Endothelial cell of umbilical vein (primary cell): ENCODE data around the genes GPR34, DIPK2B and CHST7.

DNA sequence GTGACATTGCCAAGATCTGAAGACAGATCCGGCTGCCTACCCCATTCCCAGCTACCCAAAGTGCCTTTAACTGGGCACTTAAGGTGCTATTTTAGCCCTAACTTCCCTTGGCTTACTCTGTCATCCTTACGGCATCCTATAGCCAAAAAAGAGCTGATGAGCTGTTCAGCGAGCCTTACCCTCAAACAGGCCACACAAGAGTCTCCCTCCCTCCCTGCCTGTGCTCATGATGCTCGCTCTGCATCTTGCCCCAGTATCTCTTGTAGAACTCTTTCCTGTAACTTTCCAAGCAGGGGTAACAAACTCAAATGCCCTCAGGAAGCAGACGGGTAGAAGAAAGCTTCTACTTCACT is 896 bp downstream of the CXorf38 start:
- PRO-cap, result no peak
CAGE:
- cytosol, long polyA minus RNA, result no peak
- cytosol, long polyA plus RNA, result no peak
- long polyA plus RNA, result no peak
- nucleus, long polyA minus RNA, result no peak
- nucleus, long polyA plus RNA, result no peak

- PRO-cap, result unidirectional peak, minus-strand start at chrX:40736433
CAGE:
- cytosol, long polyA minus RNA, result no peak
- cytosol, long polyA plus RNA, result no peak
- long polyA plus RNA, result no peak
- nucleus, long polyA minus RNA, result no peak
- nucleus, long polyA plus RNA, result no peak
Observed at GRCh38 chrX:40736342-40736738, 998 bp upstream of the MED14 start.

GRCh38 chrX:41095281-41096076 is 10.2 kb downstream of the USP9X start:
- PRO-cap, result no peak
CAGE:
- cytosol, long polyA minus RNA, result no peak
- cytosol, long polyA plus RNA, result no peak
- long polyA plus RNA, result no peak
- nucleus, long polyA minus RNA, result no peak
- nucleus, long polyA plus RNA, result no peak

- PRO-cap, result no peak
CAGE:
- cytosol, long polyA minus RNA, result no peak
- cytosol, long polyA plus RNA, result no peak
- long polyA plus RNA, result no peak
- nucleus, long polyA minus RNA, result no peak
- nucleus, long polyA plus RNA, result no peak
Observed at GRCh38 chrX:41559305-41560165, 112.4 kb downstream of the NYX start.

DNA sequence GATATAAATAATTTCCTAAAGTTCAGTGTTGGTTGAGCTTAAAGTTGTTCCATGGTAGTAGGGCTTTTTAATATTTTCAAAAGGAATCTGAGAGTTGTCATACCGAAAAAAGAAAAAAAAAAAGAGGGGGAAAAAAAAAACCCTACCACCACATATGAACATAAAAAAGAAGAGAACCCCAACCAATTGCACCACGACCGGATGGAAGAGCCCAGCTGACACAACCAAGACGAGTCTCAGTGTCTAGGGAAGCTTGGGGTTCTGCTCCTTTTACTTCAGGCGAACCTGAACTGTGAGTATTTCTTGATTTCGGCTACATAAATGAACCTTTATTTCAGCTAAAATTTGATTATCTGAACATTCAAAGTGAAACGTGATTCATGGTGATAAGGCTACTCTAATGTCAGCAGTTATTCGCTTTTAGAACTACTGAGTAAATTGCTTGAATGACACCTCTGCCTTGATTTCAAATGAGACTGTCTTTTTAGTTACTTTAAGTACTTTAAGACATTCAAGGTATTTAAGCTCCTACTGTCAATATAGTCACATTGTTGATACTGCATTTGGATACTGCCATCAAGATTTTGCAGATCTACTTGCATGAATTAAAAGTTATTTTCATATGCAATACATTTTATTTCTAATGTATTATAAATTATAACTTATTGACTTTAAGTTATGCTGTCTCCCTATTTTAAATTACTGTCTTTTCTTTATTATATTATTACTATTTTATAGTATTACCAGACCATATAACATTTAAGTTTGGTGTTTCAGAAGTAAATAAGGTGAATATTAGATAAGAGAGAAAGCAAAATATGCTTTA is at the start of gene GPR34:
Gene GPR34 (plus strand): TSS at position 181 of the 826 bp plus-strand sequence.
- PRO-cap, result no peak
CAGE:
- cytosol, long polyA minus RNA, result no peak
- cytosol, long polyA plus RNA, result no peak
- long polyA plus RNA, result no peak
- nucleus, long polyA minus RNA, result no peak
- nucleus, long polyA plus RNA, result no peak

- PRO-cap, result no peak
CAGE:
- cytosol, long polyA minus RNA, result no peak
- cytosol, long polyA plus RNA, result no peak
- long polyA plus RNA, result no peak
- nucleus, long polyA minus RNA, result no peak
- nucleus, long polyA plus RNA, result no peak
Observed at GRCh38 chrX:42247140-42247503, 323.8 kb upstream of the CASK start.

- PRO-cap, result no peak
CAGE:
- cytosol, long polyA minus RNA, result no peak
- cytosol, long polyA plus RNA, result no peak
- long polyA plus RNA, result no peak
- nucleus, long polyA minus RNA, result no peak
- nucleus, long polyA plus RNA, result no peak
Observed at GRCh38 chrX:43838666-43839211, 43.5 kb downstream of the MAOB start.

- PRO-cap, result no peak
CAGE:
- cytosol, long polyA minus RNA, result no peak
- cytosol, long polyA plus RNA, result no peak
- long polyA plus RNA, result no peak
- nucleus, long polyA minus RNA, result no peak
- nucleus, long polyA plus RNA, result no peak
Observed at GRCh38 chrX:43865879-43866271, 16.4 kb downstream of the MAOB start.

GRCh38 chrX:44344041-44344587 is 642 bp upstream of the EFHC2 start:
- PRO-cap, result no peak
CAGE:
- cytosol, long polyA minus RNA, result no peak
- cytosol, long polyA plus RNA, result no peak
- long polyA plus RNA, result no peak
- nucleus, long polyA minus RNA, result no peak
- nucleus, long polyA plus RNA, result no peak

- PRO-cap, result no peak
CAGE:
- cytosol, long polyA minus RNA, result no peak
- cytosol, long polyA plus RNA, result no peak
- long polyA plus RNA, result no peak
- nucleus, long polyA minus RNA, result no peak
- nucleus, long polyA plus RNA, result no peak
Observed at GRCh38 chrX:44651499-44651773, 108.8 kb upstream of the FUNDC1 start.

DNA sequence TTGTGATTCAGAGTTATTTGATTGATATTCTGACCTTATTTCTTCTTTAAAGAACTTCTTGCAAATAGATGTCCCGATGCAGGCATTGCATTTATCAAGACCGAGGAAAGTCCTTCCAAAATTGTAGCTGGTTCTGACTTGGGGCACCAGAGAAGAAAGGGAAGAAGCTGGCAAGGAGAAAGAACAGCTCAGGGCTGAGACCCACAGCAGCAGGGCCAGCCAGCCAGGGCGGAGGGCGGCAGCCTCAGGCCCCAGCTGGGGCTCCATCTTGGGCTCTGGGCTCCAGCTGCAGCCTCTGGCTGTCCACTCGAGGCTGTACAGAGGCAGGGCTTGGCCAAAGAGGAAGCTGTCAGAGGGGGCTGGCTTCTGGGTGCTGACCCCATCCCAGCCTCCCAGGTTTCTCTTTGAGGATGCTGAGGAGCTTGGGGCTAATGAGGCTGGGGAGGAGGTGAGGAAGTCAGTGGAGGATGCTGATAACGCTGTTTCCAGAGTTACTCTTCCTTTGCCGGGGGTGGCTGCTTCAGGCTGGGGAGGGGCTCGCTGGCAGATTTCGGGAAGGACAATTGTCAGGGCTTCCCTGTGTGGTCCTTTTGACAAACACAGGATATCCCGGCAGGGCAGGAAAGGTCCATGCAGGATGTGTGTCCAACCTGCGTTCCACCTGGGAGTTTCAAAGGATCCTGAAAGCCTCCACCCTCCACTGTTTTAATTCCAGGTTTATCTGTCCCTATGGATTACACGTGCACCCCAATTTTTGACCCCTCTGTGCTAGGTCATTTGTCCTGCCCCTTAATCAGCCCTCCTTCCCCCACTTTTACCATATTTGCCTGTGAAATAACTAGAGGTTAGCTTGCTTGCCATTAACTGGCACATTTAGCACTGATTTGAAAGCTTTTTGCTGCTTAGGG is at the start of gene DIPK2B:
Gene DIPK2B (minus strand): TSS at position 317 of the 908 bp plus-strand sequence.
- PRO-cap, result bidirectional peak, plus-strand start at position 431 of the sequence, minus-strand start at position 297 of the sequence
CAGE:
- cytosol, long polyA minus RNA, result no peak
- cytosol, long polyA plus RNA, result start-site peak on the minus strand centred at position 293 of the sequence, 34 bp wide, 501 and 548 reads in 2 replicates
- long polyA plus RNA, result start-site peak on the minus strand centred at position 297 of the sequence, 57 bp wide, 1,322 and 893 reads in 2 replicates
- nucleus, long polyA minus RNA, result start-site peak on the minus strand centred at position 298 of the sequence, 59 bp wide, 1,284 reads
- nucleus, long polyA plus RNA, result start-site peak on the minus strand centred at position 299 of the sequence, 50 bp wide, 420 and 183 reads in 2 replicates

- PRO-cap, result no peak
CAGE:
- cytosol, long polyA minus RNA, result no peak
- cytosol, long polyA plus RNA, result no peak
- long polyA plus RNA, result no peak
- nucleus, long polyA minus RNA, result no peak
- nucleus, long polyA plus RNA, result no peak
Observed at GRCh38 chrX:46485650-46486291, 38.7 kb downstream of the KRBOX4 start.

- PRO-cap, result bidirectional peak, plus-strand start at chrX:46573834, minus-strand start at chrX:46573655
CAGE:
- cytosol, long polyA minus RNA, result start-site peak on the plus strand at chrX:46573764-46573786, 20 reads
- cytosol, long polyA plus RNA, result no peak
- long polyA plus RNA, result no peak
- nucleus, long polyA minus RNA, result start-site peak on the plus strand at chrX:46573764-46573772, 62 reads
- nucleus, long polyA plus RNA, result no peak
Observed at GRCh38 chrX:46573154-46573908, at the start of gene CHST7. Gene CHST7 (plus strand): TSS chrX:46573765.

GRCh38 chrX:46582808-46583345 is 9.3 kb downstream of the CHST7 start:
- PRO-cap, result no peak
CAGE:
- cytosol, long polyA minus RNA, result no peak
- cytosol, long polyA plus RNA, result no peak
- long polyA plus RNA, result no peak
- nucleus, long polyA minus RNA, result no peak
- nucleus, long polyA plus RNA, result no peak

DNA sequence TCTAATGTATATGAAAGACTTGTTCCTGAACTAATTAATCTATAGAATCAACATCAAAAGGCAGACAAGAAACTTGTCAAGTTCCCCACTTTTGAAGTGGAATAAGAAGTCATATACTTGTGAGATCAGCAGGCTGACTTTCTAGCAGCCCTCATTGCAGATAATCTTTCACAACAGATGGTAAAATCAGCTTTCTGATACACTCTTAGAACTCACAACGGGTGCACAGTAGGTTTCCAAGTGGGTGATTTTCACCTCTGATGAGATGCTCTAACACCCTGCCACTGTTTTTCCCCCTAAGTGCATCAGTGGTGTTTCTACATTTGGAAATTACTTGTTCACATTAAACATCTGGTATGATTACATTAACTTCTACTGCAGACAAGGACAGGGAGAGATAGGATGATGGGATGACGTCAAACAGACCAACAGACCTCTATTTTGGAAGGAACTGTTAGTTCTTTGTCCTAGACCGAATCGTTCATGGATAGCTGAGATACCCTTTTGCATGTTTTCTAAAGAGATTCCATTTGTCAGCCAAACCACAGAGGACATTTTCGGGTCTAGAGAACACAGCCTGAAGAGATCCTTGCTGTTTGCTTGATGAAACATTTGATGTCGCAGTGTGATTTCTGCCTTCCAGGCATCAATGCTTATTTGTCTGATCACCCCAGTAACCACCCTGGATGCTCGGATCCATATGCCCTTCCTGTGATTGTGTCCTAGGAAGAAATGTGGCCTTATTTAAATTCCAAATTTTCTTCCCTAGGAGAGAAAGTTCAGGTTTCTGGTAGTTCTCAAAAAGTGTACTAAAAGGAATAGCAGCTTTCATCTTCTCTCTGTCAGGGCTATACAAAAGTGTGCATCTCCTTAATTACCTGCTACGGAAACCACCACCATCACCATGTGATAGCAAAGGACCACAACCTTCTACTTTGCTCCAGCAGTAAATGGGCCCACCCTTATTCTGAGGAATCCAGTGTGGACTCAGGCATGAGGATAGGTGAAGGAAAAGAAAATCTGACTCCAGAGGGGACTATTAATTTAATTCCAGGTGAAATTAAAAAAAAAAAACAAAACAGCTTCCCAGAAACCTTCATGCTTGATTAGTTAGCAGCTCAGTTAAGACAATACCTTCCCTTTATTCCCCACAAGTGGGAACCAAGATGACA is 27.8 kb downstream of the CHST7 start:
- PRO-cap, result no peak
CAGE:
- cytosol, long polyA minus RNA, result no peak
- cytosol, long polyA plus RNA, result no peak
- long polyA plus RNA, result no peak
- nucleus, long polyA minus RNA, result no peak
- nucleus, long polyA plus RNA, result no peak

- PRO-cap, result no peak
CAGE:
- cytosol, long polyA minus RNA, result no peak
- cytosol, long polyA plus RNA, result no peak
- long polyA plus RNA, result no peak
- nucleus, long polyA minus RNA, result no peak
- nucleus, long polyA plus RNA, result no peak
Observed at GRCh38 chrX:46914079-46914534, 1.9 kb downstream of the JADE3 start.

GRCh38 chrX:47200352-47201045 is 6.9 kb downstream of the UBA1 start:
- PRO-cap, result no peak
CAGE:
- cytosol, long polyA minus RNA, result no peak
- cytosol, long polyA plus RNA, result no peak
- long polyA plus RNA, result no peak
- nucleus, long polyA minus RNA, result no peak
- nucleus, long polyA plus RNA, result no peak

GRCh38 chrX:47202137-47202807 is 8.6 kb downstream of the UBA1 start:
- PRO-cap, result no peak
CAGE:
- cytosol, long polyA minus RNA, result no peak
- cytosol, long polyA plus RNA, result no peak
- long polyA plus RNA, result no peak
- nucleus, long polyA minus RNA, result no peak
- nucleus, long polyA plus RNA, result no peak

- PRO-cap, result no peak
CAGE:
- cytosol, long polyA minus RNA, result no peak
- cytosol, long polyA plus RNA, result no peak
- long polyA plus RNA, result no peak
- nucleus, long polyA minus RNA, result no peak
- nucleus, long polyA plus RNA, result no peak
Observed at GRCh38 chrX:47209883-47210306, 8.6 kb upstream of the CDK16 start.

DNA sequence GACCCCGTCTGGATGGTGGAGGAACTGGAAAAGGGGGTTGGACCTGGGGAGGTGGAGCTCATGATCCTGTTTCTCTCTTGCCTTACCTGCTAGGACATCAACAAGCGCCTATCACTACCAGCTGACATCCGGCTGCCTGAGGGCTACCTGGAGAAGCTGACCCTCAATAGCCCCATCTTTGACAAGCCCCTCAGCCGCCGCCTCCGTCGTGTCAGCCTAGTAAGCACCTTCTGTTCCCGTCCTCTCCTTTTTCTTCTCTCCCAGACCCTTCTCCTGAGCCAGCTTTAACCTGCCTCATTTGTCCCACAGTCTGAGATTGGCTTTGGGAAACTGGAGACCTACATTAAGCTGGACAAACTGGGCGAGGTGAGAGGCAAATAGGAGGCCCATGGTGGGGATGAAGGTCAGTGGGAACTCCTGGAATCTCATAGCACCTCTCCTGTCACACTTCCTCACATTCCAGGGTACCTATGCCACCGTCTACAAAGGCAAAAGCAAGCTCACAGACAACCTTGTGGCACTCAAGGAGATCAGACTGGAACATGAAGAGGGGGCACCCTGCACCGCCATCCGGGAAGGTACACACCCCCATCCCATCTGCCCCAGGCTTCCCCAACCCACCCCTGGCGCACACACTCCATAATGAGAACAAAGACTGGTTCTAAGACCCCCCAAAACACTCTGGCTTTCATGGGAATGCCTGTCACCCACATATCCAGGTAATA is 6.2 kb downstream of the CDK16 start:
- PRO-cap, result no peak
CAGE:
- cytosol, long polyA minus RNA, result no peak
- cytosol, long polyA plus RNA, result no peak
- long polyA plus RNA, result no peak
- nucleus, long polyA minus RNA, result no peak
- nucleus, long polyA plus RNA, result no peak